Thoracic aorta endothelial cell (primary cell): ENCODE results near the gene LTF.

- CAGE, long polyA plus RNA, result no peak
Observed at GRCh38 chr3:45972353-45973450, 22.9 kb downstream of the FYCO1 start.

DNA sequence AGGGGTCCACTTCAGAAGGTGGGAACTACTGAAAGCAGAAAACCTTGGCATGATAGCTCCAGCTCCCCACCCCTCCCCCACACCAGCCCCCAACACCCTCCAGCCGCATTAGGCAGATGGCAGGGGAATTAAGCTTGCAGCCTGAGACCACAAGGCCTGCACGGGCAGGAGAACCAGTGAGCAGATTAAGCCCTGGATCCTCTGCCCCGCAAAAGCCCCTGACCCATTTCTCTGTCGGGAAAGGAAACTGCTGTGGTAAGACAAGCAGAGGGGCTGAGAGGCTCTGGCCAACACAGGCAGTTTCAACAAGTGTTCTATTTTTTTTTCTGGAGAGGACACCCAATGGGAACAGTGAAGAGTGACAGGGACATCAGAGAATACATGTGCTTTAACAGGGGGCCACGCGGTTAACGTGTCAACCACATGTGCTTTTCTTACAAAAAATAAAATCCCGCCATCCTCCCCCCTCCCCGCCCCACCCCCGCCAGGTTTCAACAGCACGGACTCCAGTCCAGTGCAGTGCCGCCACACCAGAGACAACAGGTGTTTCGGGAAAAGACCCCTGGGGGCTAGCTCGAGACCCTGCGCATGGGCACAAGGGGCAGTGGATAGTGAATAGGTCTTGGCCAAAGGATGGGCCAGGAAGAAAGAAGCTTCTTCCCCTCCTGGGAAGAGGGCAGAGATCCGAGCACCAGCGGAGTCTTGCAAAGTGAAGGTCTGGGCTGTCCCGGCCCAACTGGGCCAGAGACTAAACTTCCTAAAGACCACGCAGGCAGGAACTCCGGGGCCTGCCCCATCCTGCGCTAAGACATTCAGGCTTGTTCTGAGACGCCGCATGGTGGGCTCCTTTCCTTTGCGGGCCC lies 814 bp downstream of the FYCO1 start:
- CAGE, long polyA plus RNA, result no peak

- CAGE, long polyA plus RNA, result no peak
Observed at GRCh38 chr3:46065077-46065875, 38.0 kb upstream of the XCR1 start.

GRCh38 chr3:46090053-46090735 lies 62.9 kb upstream of the XCR1 start:
- CAGE, long polyA plus RNA, result no peak

- CAGE, long polyA plus RNA, result no peak
Observed at GRCh38 chr3:46353417-46353941, 432 bp upstream of the CCR2 start.

- CAGE, long polyA plus RNA, result no peak
Observed at GRCh38 chr3:46384047-46384457, 13.3 kb downstream of the CCR5 start.

DNA sequence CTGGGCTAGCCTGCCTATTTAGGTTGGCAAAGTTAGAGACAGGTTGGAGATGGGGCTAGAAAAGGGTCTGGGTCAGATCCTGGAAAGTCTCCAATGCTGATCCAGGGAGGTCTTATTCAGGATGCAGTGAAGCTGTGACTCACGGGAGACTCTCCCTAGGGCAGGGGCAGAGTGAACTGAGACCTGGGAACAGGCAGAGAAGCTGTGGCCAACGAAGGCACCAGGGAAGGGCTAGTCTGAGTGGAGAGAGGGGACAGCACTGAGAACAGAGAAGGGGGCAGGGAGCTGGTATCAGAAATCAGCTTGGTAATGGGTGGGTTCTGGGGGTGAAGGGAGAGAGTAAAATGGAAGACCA lies 2.2 kb downstream of the LTF start:
- CAGE, long polyA plus RNA, result no peak

DNA sequence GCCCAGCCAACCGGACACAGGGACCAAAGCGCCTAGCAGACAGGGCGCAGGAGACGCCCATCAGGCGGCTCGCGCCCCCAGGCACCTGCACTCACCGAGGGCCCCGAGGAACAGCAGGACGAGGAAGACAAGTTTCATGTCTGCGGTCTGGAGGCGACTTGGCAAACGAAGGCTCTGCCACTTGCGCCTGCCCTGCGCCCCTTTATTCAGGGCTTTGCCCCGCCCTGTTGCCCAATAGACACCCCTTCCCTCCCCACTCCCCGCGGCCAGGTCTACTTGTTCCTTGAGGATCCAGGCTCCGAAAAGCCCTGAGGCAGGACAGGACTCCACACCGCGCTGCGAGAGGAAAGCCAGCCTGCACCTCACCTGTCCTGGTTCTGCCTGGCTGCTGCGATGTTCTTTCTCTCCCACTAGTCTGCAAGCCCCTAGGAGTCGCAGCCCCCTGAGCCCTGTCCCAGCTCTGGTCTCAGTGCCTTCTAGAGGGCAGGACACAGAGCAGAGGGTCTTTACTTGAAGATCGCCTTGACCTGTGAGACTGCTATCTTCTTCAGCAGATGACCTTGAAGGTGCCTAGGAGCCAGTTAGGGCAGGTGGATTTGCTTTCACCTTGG lies at the start of gene LTF:
Gene LTF (minus strand): TSS at position 176 of the 611 bp plus-strand sequence.
- CAGE, long polyA plus RNA, result no peak

- CAGE, long polyA plus RNA, result no peak
Observed at GRCh38 chr3:46538762-46539529, 27.2 kb downstream of the LRRC2 start.

DNA sequence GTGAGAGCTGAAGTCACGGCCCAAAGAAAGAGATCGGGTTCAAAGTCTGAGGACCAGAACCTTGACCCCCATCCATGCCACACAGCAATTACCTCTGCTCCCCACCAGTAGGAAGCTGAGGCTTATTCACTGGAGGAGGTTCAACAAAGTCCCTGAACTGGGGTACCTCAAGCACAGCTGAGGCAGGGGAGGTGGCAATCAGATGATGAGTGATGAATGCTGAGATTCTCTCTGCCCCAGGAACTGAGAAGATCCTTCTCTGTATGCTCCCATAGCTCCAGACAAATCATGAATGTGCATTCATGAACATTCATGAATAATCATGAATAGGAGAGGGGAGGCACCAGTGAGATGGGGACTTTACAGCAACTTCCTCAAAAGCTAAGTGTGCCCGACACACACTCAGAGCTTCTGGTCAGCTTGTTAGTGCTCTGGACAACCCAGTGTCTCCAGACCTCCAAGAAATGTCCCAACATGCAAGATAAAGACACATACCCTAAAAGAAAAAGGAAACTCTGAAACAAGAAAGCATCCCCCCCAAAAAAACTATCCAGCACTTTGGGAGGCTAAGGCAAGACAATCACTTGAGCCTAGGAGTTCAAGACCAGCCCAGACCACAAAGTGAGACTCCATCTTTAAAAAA lies 24.3 kb downstream of the LRRC2 start:
- CAGE, long polyA plus RNA, result no peak

DNA sequence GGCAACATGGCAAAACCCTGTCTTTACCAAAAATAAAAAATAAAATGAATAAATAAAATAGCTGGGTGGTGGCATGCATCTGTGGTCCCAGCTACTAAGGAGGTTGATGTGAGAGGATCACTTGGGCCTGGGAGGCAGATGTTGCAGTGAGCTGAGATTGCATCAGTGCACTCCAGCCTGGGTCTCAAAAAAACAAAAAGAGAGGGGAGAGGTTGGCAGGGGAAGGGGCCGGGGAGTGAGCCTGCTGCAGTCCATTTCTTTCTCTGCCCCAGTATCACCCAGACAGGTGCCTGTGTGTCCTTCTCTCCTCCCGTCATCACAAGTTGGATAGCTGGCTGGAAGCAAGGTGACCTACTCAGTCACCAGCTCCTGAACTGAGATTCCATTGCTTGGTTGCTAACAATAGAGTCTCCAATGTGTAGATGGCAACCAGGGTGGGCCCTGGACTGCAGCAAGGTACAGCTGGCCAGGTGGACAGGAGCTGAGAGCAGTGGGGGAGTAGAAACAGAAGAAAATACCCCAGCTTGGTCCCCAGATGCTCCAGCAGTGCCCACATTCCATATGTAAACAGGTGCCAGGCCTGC lies 4.7 kb downstream of the LRRC2 start:
- CAGE, long polyA plus RNA, result no peak

DNA sequence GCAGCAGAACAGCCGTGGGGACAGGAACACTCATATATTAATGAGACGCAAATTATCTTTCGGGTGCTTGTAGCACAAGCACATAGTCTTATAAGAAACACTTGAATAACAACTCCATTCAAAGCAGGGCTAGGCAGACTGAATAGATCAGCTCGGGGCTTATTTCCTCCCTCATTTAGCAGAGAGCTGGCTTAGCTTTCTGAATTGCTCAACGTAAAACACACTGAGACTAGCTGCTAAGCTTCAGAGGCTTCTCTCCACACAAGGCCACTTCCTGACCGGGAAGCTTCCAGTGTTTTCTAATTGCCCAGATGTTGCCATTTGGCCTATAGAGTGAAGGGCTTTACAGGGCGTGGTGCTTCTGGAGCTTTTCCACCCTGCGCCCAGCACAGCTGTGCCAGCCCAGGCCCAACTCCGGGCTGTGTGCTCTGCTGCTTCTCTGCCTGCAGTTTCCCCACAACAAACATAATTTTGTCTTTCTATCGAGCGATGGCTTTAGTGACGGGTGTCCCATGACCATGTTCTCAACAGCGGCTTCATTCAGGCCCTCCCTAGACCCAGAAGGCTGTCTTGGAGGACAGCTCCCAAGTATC lies 16.6 kb downstream of the FAM240A start:
- CAGE, long polyA plus RNA, result no peak

DNA sequence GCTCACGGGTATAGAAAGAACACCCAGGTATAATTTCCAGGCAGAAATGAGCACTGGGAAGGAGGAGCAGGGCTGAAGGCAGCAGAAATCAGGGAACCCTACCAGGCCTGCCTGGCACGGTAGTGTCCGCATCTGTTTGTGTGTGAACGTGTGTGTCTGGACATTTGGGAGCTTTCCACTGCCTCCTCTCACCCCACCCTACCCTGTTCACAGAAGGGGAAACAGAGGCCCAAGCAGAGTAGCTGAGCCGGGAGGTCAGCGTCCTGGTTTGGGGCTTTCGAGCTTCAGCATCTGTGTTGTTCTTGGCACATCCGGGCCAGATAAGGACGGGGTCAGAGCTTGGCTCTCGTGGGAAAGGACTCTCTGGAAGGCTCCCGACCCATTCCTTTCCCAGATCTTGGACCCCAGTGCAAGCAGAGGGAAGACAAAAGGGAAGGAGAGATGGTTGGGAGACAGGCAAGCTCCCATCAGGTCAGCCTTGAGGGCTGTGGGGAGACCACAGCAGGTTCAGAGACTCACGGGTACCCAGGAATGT lies 6.3 kb upstream of the PTH1R start:
- CAGE, long polyA plus RNA, result no peak

GRCh38 chr3:46874344-46875023 lies 3.0 kb upstream of the PTH1R start:
- CAGE, long polyA plus RNA, result no peak

GRCh38 chr3:46909340-46909875 lies 31.9 kb downstream of the PTH1R start:
- CAGE, long polyA plus RNA, result no peak

GRCh38 chr3:46929806-46930535 lies 46.6 kb downstream of the CCDC12 start:
- CAGE, long polyA plus RNA, result no peak

GRCh38 chr3:46990022-46991142 lies 10.9 kb downstream of the NBEAL2 start:
- CAGE, long polyA plus RNA, result no peak

GRCh38 chr3:46995261-46996226 lies 16.1 kb downstream of the NBEAL2 start:
- CAGE, long polyA plus RNA, result no peak

GRCh38 chr3:46997184-46998301 lies 18.1 kb downstream of the NBEAL2 start:
- CAGE, long polyA plus RNA, result no peak

DNA sequence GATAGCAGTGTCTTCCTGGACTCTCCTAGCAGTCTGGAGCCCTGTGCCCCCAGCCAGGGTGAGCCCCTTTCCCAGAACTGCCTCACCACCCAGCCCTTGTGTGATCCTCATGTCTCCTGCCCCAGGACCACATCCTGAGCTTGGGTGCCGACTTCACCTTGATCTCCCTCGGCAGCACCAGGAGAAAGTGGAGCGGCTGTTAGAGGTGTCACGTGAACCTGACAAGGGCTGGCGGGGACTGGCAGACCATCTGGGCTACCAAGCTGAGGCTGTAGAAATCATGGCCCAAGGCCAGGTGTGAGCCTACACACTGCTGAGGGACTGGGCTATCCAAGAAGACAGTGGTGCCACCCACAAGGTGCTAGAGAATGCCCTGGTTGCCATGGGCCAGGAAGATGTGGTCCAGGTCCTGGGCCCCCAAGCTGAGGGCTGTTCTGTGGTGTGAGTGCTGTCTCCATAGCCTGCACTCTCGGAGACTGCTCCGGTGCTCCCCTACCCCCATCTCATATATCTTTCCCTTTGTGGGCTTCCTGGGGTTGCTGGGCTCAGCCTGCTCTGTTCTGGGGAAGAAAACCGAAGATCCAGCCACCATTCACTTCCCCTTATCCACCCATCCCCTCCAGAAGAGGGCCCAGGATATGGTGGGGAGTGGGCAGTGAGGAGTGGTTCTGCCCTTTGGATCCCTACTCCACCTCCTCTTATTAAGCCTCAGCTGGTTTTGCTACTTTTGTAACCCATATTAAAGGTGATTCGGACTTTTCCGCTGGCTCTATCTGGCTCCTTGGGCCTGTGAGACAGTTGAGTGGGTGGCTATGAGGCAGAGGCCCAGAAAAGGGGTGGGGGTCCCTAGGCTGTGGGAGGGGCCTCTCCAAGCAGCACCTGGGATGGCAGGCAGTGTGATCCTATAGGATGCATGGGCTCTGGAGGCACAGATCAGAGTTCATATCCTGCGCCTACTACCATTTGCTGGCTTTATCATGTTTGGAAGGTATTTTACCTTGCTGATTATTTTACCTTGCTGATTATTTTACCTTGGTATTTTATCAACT lies 33.6 kb downstream of the NBEAL2 start:
- CAGE, long polyA plus RNA, result no peak